Metanephros (tissue), 2 donors: ENCODE measurements around the gene NCAPH2.

DNA sequence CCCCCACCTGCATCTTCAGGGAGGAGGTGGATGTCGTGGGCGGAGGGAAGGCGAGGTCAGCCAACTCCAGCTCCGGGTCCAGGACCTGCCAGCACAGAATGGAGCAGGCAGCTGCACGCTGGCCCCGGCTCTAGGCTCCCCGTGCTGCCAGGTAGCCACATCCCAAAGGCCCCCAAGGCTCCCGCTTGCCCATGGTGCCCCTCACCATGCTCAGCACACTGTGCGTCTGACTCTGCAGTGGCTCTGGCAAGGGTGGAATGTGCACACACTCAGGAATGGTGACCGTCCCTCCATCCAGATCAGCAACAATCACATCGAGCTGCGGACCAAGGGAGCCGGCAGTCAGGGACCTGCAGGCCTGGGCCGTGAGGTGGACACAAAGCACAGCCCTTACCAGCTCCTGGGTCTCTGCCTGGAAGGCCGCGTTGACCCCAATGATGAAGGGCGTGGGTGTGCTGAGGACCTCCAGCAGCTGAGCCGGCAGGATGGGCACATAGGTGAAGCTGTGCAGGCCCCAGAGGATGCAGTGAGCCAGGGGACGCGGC is 9.0 kb downstream of the SBF1 start:
- RAMPAGE, long total RNA: no peak

- RAMPAGE, long total RNA: no peak
Measured at GRCh38 chr22:50502845-50503686, 4.4 kb downstream of the LMF2 start.

DNA sequence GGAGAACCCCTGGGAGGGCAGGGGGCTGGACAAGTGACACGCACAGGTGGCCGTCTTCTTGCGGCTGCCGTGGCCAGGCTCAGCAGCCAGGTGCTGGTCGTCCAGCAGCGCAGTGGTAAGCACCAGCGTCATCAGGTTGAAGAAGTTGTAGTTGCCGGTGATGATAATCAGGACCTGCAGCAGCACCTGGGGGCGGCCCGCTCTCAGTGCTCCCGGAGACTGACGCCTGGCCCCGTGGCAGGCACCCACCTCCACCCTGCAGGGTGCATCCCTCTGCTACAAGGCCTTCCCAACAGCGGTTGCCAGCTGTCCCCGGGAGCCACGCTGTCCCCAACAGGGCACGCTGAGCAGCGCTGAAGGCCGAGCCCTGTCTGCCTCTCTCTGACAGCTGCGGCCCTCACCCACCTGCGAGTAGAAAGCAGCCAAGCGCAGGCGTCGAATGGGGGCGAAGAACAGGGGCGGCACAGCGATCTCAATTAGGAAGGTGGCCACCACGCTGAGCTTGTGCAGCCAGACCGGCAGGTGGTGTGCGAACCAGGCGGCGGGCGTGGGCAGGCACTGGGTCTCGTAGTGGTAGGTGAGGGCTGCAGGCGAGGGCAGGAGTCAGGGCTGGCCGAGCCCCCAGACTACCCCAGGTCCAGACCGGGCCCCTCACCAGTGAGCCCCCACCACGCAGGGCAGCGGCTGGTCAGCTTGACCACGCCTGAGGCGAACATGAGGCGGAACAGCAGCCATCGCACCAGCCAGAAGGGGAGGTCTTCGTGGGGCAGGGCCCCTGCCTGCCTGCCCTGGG is 1.7 kb downstream of the LMF2 start:
- RAMPAGE, long total RNA: no peak

DNA sequence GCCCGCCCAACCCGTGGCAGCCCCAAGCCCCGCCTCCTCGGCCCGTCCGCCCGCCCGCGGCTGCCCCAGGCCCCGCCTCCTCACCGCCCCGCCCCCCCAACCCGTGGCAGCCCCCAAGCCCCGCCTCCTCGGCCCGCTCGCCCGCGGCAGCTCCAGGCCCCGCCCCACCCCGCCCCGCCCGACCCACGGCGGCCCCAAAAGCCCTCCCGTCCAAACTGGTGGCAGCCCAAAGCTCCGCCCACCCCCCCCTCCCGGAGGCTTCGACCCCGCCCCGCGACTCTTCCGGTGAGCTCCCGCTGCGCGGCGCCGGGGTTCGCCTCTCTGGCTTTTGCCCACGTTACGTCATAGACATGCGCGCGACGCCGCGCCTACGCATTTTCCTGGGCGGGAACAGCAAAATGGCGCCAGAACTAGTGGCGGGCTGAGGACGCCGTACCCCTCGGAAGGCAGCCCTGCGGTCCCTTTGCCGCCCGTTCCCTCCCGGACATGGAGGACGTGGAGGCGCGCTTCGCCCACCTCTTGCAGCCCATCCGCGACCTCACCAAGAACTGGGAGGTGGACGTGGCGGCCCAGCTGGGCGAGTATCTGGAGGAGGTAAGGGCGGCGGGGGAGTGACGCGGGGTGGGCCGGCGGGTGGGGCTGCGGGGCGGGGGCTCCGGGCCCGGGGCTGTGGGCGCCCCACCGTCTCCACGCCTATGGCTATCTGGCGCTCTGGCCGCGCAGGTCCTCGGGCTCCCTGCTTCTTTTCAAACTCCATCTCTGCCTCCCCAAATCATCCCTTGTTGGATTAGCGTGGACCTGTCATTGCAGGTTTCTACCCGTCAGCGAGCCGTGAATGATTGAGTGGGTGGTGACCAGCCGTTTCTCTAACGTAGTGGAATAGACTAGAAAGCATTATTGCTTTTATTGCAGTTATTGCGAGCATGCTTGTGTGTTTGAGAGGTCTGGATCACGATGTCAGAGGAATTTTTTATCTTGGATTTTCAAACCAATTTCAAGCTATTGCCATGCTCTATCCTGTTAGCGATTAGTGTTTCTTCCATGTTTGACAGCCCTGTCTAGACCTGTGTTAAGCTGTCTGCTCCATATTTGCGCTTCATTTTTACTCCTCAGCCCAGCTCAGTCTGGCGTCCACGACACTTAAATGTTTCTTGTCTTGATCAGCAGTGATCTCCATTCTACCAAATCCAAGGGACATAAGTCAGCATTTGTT is at the start of gene NCAPH2:
TSS of gene NCAPH2 (plus strand) at position 373 of the 1,213 bp plus-strand sequence.
- RAMPAGE, long total RNA: no peak

DNA sequence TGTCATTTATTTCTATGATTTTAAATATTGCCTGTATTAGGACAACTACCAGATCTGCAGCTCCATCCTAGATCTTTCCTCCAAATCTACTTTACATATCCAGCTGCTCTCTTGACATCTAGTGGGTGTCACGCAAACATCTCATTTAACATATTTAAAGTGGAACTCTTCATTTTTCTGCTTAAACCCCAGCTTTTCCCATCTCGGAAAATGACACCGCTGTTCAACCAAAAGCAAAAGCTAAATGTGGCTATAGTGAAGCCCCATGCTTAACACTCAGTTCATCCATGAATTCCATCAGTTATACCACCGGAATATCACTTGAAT is 1.2 kb downstream of the NCAPH2 start:
- RAMPAGE, long total RNA: no peak

- RAMPAGE, long total RNA: no peak
Measured at GRCh38 chr22:50523354-50523651, 2.1 kb downstream of the SCO2 start.

DNA sequence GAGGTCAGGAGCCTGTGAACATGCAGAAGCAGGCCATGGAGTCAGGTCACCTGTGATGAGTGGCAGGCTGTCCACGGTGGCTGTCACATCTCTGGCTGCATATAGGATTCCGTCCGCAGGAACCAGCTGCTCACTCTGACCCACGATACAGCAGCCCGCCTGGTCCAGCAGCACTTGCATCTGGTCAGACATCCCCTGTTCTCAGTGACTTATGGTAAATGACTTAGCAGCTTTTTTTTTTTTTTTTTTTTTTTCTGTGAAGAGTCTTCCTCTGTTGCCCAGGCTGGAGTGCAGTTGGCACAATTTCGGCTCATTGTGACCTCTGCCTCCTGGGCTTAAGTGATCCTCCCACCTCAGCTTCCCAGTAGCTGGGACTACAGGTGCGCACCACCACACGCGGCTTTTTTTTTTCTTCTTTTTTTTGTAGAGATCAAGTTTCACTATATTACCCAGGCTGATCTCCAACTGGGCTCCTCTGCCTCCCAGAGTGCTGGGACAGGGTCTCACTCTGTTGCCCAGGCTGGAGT is 2.2 kb upstream of the SCO2 start:
- RAMPAGE, long total RNA: no peak

- RAMPAGE, long total RNA: no peak
Measured at GRCh38 chr22:50564372-50564935, 1.7 kb upstream of the SYCE3 start.

GRCh38 chr22:50568622-50569718 is 6.3 kb upstream of the SYCE3 start:
- RAMPAGE, long total RNA: no peak

DNA sequence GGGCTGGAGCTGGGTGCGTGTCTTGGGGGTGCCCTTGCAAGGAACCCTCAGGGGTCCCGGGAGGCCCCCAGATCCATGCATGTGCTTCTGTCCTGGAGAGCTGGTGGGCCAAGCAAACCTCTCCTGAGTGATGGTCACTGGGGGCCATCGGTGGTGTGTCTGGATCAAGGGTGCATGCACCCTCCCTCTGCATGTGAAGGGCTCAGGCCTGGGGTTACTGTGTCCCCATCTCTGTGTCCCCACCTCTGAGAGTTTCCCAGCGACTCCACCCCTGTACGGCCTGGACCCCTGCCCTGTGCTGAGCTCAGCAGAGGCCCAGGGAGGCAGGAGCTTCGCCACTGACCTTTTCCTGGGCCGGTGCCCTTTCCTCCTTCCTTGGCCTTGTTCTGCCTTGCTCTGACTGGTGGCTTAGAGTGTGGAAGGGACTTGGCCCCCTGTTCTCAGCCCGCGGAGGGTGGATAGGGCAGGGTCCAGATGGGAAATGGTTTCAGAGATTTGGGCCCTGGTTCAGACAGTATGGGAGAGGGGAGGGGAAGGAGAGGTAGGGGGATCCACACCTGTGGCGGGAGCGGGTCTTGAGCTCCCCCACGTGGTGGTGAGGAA is 38.4 kb upstream of the ACR start:
- RAMPAGE, long total RNA: no peak

DNA sequence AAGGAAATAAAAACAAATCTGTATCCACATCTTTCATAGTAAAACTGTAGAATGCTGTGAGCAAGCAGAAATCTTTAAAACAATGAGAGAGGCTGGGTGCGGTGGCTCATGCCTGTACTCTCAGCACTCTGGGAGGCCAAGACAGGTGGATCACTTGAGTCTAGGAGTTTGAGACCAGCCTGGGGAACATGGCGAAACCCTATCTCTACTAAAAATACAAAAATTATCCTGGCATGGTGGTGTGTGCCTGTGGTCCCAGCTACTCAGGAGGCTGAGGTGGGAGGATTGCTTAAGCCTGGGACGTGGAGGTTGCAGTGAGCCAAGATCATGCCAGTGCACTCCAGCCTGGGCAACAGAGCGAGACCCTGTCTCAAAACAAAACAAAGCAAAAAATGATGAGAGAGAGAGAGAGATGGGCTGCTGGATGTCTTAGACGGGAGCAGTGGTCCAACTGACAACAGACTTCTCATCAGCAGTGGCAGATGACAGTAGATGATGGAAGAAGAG is 29.2 kb upstream of the ACR start:
- RAMPAGE, long total RNA: no peak

- RAMPAGE, long total RNA: no peak
Measured at GRCh38 chr22:50721657-50722231, 16.3 kb upstream of the ACR start.